WTC11 (cell line): ENCODE measurements around a stretch of chr6.

DNA sequence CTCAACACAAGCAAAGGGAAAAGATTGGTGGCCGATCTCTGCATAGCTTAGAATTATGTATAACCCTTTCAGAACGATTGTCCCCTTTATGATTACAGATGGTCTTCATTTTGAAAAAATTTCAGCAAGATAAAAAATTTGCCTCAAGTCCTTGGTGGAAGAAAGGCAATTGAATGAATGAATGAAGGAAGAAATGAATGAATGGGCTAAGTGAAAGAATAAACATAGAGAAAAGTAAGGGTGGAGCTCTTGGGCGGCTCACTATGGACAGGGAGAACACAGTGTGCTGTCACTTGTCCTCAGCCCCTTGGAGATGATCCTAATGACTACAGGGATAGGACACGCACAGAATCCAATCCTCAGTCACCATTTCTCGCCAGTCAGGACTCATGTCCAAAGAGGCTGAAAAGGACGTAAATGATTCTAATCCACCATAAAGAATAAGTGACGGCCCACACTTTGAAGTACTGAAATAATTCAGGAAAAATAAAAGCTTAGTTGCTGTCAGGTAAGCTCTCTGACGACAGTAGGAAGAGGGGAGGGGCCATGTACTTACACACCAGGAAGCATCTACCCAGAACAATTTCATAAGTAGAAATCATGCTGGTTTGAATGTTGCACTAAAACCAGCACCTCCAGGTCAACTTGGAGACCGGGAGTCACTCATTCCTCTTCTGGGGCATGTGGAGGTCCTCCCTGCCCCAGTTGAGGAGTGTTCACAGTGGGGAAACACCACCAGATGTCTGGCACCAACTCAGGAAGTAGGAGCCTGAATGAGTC, 149.0 kb upstream of the NEDD9 start:
- PRO-cap: no peak

DNA sequence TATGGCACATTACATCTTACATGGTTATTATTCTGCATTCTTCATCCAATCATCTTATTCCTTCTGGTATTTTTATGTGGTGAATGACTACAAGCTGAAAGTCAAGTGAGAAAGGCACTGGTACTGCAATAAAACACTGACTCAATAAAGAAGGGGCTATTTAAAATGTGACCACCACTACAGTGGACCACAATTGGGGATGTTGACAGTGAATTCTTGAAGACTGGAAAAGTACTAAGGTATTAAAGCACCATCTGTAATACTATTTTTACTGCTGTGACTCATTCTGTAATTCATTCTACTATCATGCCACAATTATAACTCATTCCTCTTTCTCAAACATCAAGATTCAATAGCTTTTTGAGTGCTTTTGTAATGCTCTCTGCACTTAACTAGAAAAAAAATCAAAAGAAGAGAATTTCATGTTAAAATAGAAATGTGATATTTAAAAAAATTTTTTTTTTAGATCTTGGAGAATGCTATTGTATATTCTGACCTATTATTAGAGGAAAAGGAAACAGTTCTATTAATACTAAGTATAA, 104.8 kb upstream of the TMEM170B start:
- PRO-cap: no peak

DNA sequence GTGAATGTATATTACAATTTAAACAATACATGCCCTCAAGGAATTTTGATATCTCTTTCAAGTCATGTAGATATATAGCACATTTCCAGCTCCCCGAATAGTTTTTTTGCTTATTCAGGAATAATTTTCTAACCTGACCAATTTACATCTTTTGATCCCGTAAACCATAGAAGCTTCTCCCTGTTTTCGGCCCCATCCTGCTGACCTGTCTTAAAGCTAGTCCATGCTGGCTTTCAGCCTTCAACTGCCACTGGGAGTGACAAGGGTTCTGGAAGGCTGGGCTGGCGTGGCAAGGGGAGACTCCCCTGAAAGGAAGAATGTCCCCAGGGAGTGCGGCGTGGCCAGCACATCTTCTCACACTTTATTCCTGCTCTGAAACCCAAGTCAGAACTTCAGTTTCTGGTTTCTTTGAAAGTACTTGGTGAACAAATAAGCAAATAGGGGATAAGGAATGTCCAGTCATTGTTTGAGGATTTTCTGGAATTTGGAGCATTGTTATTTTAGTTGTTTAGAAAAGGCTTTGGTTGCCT, 71.6 kb downstream of the TMEM170B start:
- PRO-cap: no peak

DNA sequence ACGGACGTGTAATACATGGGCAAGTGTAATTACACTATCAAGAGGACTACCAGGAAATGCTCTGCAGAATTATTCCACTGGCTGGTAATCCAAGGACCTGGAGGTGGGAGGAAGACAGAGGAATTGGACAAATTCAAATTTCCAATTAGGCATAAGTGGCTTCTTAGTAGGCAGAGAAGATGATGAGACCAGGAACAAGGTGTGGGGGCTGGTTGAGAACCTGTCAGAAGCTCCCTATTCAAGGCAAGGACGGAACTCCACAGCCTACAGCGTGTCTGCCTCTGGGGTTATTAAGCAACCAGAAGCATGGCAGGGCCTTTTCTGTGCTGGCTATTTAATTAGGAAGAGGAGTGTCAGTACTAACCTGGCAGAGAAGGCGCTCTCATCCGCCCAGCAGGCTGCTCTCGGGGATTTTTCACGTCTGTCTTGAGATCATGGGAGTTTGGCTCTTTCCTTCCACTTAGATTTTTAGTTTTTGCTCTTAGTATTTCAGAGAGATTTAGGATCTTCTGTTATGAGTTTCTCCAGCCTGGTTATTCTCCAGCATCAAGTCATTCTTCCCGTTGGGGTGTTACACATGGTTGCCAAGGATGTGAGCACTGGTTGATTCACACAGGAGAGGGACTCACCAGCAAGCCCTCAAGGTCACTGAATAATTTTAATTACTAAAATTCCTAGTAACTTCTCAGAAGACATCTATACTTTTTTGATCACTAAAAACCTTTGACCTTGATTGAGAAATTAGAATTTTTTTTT, 23.9 kb downstream of the ADTRP start:
- PRO-cap: no peak

DNA sequence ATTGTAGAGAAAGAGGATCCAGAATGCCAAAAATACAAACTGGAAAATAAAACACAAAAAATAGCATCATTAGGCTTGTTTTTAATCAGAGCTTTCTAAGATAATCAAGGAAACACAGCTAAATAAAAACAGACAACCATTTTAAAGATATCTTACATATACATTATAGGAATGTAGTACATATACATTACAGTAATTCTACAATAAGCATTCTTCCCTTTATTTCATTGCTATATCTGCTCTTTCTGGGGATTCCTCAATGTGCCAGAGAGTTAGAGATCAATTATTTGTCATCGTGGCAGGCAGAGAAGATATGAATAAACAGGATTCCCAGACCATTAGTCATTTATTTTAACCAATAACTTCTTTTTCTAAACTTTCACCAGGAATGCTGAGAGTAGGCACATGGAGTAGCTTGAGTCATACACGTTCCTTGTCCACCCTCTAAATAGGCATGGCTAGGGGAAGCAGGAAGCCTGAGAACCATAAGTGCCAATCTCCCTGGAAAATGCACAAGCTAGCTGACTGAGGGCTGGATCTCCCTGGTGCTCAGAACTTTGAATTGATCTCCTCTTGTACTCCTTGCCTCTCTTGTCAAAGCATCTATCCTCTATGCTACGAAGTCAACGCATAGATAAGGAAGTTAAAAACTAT, 12.1 kb downstream of the ADTRP start:
- PRO-cap: no peak

GRCh38 chr6:11851535-11851807, 72.9 kb upstream of the ADTRP start:
- PRO-cap: no peak

GRCh38 chr6:11868257-11868718, 89.7 kb upstream of the ADTRP start:
- PRO-cap: no peak

DNA sequence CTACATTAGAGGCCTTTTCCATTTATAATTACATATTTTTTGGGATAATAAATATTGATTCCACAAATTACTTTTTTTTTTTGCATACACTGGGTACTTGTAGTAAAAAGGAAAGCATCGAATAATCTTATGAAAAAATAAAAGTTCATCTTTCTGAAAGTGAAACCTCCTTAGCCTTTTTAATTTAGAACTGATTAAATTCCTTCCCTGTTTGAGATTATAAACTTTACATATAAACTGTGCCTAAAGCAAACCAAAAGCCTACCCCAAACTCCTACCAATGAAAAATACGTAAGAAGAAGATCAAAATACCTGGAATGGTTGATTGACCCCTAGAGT, 75.0 kb upstream of the HIVEP1 start:
- PRO-cap: no peak

DNA sequence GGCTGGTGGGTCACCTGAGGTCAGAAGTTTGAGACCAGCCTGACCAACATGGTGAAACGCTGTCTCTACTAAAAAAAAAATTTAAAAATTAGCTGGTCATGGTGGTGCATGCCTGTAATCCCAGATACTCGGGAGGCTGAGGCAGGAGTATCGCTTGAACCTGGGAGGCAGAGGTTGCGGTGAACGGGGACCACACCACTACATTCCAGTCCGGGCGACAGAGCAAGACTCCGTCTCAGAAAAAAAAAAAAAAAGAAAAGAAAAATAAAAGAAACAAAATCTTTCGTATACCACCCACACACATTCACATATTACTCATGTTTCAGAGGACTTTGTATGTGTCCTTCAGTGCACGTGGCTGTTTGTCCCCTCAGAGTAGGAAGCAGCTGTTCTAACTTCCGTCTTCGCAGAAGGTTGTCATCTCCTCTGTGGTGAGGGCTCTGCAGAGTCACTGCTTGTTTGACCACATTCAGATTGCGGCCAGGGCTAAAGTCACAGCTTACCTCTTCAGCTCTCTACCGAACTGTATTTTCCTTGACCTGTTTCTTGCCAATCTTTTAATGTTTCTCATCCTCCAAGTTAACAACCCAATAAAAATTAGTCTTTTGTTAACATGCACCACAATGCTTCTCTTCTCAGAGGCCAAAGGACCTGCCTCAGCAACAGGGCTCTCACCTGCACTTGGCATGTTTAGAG, 36.6 kb upstream of the HIVEP1 start:
- PRO-cap: no peak

- PRO-cap: no peak
Observed at GRCh38 chr6:12017228-12017992, 5.3 kb downstream of the HIVEP1 start.

GRCh38 chr6:12120200-12120794, 108.2 kb downstream of the HIVEP1 start:
- PRO-cap: no peak

DNA sequence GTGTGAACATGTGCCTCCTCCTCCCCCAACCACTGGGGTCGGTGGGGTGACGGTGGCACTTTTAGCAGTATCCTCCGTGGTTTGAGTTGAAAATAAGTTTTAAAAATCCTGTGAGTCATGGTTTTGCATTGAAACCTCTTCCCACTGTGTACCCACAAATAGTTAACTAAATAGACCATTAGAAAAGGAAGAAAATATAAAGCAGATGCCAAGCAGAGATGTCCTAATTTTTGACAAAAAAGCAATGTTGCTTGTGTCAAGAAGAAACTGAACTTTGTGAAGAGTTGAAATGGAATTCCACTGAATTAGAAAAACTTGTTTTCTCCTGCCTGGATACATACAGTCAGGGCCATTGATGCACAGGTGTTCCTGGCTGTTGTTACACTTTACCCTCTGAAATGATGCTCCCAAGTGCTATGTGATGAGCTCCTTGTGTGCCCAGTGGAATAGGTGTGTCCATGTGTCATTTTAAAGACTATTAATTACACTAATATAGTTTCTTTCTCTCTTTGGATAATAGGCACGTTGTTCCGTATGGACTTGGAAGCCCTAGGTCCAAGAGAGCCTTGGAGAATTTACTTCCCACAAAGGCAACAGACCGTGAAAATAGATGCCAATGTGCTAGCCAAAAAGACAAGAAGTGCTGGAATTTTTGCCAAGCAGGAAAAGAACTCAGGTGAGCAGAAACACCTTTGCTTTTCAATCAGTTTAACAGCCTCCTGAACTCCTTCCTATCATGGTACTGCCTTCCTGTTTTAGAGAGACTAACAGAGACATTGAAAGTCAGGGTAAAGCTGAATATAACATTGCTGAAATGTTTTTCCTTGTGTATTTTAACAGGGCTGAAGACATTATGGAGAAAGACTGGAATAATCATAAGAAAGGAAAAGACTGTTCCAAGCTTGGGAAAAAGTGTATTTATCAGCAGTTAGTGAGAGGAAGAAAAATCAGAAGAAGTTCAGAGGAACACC, 3.5 kb downstream of the EDN1 start:
- PRO-cap: no peak

- PRO-cap: no peak
Observed at GRCh38 chr6:12336196-12336688, 46.1 kb downstream of the EDN1 start.

GRCh38 chr6:12339767-12340454, 49.8 kb downstream of the EDN1 start:
- PRO-cap: no peak

- PRO-cap: no peak
Observed at GRCh38 chr6:13012220-13012622, 295.7 kb downstream of the PHACTR1 start.

DNA sequence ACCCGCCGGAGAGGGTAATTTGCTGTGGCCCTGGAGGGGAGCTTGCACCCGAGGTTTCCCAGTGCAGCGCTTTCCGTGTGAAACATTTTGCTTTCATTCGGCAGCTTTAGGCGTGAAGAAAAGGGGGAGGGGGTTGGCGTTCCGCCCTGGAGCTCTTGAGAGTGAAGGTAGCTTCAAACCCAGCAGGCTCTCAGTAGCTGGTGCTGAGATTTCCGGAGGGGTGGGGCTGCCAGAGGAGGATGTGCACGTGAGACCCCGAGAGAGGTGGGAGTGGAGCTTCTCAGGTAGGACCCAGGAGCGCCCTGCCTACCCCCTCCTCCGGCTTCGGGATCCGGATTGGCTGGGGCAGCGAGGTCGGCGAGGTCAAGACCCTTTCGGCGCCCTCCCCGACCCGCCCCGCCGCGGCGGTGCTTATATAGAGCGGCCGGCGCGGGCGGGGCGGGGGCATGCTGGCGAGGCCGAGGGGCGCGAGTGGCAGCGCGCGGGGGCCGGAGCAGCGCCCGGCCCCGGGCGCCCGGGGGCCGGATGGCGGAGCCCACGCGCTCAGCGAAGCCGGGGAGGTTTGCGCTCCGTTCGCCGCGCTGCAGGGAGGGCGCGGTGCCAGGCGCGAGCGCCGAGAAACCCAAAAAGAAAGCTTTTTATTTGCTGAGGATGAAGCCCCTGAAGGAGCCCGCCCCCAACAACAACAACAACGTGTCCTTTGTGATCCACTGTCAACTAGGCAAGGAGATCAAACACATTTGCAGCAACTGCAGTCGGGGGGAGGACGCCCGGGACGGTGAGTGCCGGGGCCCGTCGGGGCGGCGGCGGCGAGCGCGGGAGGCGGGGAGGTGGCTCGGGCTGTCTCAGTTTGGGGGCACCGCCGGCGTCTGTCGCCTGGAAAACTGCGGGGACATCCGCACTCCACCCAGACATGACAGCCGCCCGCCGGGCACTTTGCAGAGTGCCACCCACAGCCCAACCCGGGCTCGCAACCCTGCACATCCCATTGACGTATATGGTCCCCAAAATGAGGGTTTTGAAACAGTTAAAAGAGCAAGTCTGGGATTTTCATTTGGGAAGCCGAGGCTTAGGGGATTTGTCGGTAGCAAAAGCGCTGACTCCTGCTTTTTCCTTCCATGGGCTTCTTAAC, 297.2 kb downstream of the PHACTR1 start:
- PRO-cap: unidirectional peak, plus-strand start at position 416 of the sequence; unidirectional peak, plus-strand start at position 441 of the sequence

GRCh38 chr6:13260704-13261341, 67.5 kb downstream of the TBC1D7 start:
- PRO-cap: no peak

DNA sequence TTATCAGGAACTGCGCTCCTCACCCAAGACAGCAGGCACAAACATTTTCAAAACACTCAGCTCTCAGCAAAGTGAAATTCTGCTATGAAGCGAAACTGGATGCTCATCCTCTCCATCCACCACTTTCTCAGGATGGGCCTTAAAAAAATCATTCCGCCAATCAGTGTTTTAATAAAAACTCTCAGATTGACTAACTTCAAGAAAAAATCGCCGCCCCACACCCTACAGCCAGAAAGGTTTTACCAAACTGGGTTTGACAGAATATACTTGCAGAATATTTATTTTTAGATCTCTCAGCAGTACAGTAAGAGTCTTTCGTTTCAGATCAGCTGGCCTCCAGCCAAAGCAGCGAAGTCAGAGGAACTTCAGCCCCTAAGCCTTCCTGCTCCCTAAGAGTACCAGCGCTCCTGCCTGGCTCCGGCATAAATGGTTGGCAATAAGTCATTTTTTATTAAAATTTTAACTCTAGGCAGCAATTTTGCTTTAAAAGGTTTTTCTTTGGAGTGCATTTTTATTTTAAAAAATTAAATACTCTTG, 24.7 kb downstream of the TBC1D7 start:
- PRO-cap: no peak

GRCh38 chr6:13340223-13340642, 11.9 kb upstream of the TBC1D7 start:
- PRO-cap: no peak

- PRO-cap: no peak
Observed at GRCh38 chr6:13395865-13397069, 67.9 kb upstream of the TBC1D7 start.